Keratinocyte (primary cell): ENCODE measurements around a stretch of chr11.

GRCh38 chr11:64247186-64247770 is 535 bp upstream of the PPP1R14B start:
CAGE:
- cytosol, long polyA minus RNA = no peak
- cytosol, long polyA plus RNA = no peak
- long polyA plus RNA = no peak
- nucleus, long polyA minus RNA = no peak
- nucleus, long polyA plus RNA = start-site peak on the minus strand at chr11:64247353-64247544, 23 and 17 reads in 2 replicates

CAGE:
- cytosol, long polyA minus RNA = no peak
- cytosol, long polyA plus RNA = no peak
- long polyA plus RNA = no peak
- nucleus, long polyA minus RNA = no peak
- nucleus, long polyA plus RNA = no peak
Measured at GRCh38 chr11:64259761-64260636, 8.7 kb downstream of the PLCB3 start.

DNA sequence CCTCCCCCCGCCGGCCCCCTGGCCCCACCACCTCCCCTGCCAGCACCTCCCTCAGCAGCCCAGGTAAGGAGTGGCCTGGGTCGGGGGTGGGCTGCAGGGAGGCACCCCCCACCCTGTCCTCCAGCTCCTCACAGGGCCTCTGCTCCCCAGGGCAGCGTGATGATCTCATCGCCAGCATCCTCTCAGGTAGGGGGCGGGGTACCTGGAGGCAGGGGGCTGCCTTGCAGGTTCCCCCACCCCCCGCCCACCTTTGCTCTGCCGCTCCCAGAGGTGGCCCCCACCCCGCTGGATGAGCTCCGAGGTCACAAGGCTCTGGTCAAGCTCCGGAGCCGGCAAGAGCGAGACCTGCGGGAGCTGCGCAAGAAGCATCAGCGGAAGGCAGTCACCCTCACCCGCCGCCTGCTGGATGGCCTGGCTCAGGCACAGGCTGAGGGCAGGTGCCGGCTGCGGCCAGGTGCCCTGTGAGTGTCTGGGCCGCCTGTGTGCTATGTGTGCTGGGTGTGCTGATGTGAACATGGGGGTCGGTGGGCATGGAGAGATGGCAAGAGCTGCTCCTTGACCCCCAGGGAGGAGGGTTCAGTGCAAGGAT is 13.8 kb downstream of the PLCB3 start:
CAGE:
- cytosol, long polyA minus RNA = no peak
- cytosol, long polyA plus RNA = no peak
- long polyA plus RNA = no peak
- nucleus, long polyA minus RNA = no peak
- nucleus, long polyA plus RNA = no peak

DNA sequence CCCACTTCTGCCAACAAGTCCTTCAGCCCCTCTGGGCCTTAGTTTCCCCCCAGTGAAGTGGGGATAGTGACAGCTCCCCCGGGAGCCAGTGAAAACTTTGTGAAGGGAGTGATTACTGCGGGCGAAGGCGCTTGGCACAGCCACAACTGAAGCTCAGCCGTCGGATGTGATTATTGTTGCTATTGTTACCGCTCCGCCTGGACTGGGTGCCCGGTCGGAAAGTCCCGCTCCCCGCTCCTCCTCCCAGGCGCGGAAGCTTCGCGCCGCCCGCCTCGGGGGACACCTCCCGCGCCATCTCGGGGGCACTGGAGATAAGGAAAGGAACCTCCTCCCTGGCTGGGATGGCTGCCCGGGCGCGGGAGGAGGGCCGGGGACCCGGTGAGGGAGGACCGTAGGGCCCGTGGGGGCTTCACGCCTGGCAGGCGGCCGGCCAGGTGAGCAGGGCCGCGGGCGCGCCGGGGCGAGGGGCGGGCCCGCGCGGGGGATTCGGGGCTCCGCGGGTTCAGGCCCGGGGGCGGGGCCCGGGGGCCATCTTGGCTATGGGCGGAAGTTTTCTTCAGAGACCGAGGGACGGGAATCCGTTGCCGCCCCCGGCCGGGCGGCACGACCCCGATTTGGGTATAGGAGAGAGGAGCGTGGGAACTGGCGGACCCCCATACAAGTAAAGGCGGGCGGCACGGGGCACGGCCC is 556 bp upstream of the GPR137 start:
CAGE:
- cytosol, long polyA minus RNA = start-site peak on the plus strand centred at position 317 of the sequence, 6 bp wide, 7 reads
- cytosol, long polyA plus RNA = no peak
- long polyA plus RNA = start-site peak on the plus strand centred at position 295 of the sequence, 54 bp wide, 73 and 38 reads in 2 replicates
- nucleus, long polyA minus RNA = start-site peak on the plus strand centred at position 409 of the sequence, 315 bp wide, 7 reads
- nucleus, long polyA plus RNA = no peak

GRCh38 chr11:64305349-64305476 is 111 bp upstream of the ESRRA start:
CAGE:
- cytosol, long polyA minus RNA = no peak
- cytosol, long polyA plus RNA = no peak
- long polyA plus RNA = no peak
- nucleus, long polyA minus RNA = no peak
- nucleus, long polyA plus RNA = no peak

DNA sequence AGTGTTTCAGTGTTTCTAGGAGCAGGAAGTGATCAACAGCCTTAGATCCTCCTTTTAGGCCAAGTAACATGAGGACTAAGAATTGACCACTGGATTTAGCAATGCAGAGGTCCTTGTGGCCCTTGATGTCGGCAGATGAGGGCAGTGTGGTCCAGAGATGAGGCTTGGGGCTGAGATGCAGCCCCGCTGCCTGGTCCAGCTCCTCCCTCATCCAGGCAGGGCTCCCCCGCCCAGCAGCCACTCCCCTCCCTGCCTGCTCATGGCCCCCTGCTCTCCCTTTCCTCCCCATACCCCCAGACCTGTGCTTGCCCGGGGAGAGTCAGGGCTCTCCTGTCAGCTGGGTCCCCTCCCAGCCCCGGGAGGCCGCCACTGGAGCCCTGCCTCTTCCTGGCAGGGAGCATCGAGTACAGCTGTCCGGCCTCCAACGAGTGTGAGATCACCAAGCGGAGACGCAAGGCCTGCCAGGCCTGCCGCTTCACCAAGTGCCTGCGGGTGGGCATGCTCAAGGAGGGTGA is 3.7 kb downstream of the TRMT112 start:
CAGE:
- cytosol, long polyA minus RNA = no peak
- cytosol, long polyA plus RNA = no peak
- long polyA plus RNA = no peak
- nucleus, long polyA minus RNA = no peak
- nucleus, long polyA plus RNA = no peak

CAGE:
- cytosol, long polyA minus RNA = no peak
- cytosol, long polyA plus RNA = no peak
- long polyA plus RNA = no peak
- nucleus, long polyA minus RNA = no peak
- nucleus, long polyA plus RNA = no peak
Measured at GRCh38 chr11:64323613-64324339, 5.9 kb downstream of the PRDX5 start.

GRCh38 chr11:64354269-64354488 is 4.8 kb upstream of the RPS6KA4 start:
CAGE:
- cytosol, long polyA minus RNA = no peak
- cytosol, long polyA plus RNA = no peak
- long polyA plus RNA = no peak
- nucleus, long polyA minus RNA = no peak
- nucleus, long polyA plus RNA = no peak

CAGE:
- cytosol, long polyA minus RNA = no peak
- cytosol, long polyA plus RNA = no peak
- long polyA plus RNA = no peak
- nucleus, long polyA minus RNA = no peak
- nucleus, long polyA plus RNA = no peak
Measured at GRCh38 chr11:64500138-64500995, 55.4 kb upstream of the SLC22A11 start.

DNA sequence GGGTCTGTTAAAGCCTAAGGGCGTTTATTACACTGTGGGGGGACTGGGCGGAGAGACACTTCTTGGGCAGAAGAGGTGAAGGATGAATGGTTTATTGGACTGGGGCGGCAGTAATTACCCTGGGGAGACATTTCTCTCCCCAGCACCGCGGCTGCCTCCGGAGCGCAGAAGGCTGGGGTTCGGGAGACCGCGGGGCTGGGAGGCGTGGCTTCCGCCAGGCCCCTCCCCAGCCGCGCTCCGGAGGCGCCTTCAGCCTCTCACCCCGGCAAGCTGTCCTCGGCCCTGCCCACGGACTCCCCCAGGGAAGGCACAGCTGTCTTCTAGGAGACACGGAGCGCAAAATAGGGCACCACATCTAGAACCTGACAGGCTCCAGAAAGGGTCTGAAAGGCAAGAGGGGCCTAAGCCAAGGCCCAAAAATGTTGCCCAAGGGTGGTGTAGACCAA is 47.2 kb downstream of the SLC22A12 start:
CAGE:
- cytosol, long polyA minus RNA = no peak
- cytosol, long polyA plus RNA = no peak
- long polyA plus RNA = no peak
- nucleus, long polyA minus RNA = no peak
- nucleus, long polyA plus RNA = no peak

DNA sequence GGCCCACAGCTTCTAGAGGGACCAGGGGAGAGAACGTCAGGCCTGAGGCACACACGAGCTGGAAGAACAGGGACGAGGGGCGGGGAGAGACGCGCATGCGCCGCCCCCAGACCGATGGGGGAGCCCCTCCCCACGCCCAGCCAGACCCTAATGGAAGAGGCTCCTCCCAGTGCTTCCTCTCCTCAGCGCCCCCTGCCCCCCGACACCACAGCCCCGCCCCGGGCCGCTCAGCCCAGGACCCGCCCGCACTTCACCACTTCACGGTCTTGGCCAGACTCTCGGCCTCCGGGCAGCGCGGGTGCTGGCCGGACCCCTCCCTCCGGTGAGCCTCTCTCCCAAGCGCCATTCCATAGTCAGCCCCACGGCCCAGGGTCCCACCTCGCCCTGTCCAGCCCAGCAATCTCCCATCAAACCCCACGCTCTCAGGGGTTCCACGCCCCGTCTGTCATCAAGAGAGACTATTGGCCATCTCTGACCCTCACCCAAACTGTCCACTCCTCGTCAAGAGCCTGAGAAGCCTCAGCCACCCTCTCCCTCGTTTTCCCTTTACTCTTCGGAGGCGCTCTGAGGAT is 11.6 kb downstream of the NRXN2 start:
CAGE:
- cytosol, long polyA minus RNA = no peak
- cytosol, long polyA plus RNA = no peak
- long polyA plus RNA = no peak
- nucleus, long polyA minus RNA = no peak
- nucleus, long polyA plus RNA = no peak

DNA sequence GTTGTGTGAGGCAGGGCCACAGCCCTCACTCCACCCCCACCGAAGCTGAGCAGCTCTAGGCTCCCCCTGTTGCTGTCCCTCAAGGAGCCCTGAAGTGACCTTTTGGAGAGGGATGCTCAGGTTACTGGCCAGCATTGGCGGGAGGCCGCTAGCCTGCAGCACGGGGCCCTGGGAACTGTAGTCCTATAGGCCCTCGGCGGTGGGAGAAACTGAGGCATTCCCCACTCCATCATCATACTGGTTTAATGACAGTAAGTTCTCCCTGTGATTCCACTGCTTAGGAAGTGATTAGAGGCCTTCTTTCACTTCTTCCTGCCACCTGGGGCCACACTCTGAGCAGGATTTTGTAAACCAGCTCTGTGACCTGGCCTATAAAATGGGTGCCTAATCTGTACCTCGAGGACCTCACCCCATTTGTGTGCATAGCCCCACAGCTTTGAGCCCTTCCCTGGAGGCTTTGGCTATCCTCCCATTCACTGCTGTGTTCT is 729 bp upstream of the PYGM start:
CAGE:
- cytosol, long polyA minus RNA = no peak
- cytosol, long polyA plus RNA = no peak
- long polyA plus RNA = no peak
- nucleus, long polyA minus RNA = no peak
- nucleus, long polyA plus RNA = no peak

DNA sequence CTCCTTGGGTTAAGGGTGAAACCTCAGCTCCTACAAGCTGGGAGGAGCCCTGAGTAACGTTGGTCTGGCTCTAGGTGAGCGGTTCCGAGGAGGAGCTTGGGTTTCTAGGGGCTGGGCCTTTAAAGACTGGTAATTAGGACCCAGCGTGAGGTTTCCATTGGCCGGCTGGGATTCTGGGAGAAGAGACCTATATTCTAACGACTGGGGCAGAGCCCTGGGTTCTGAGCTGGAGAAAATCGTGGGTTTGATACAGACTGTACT is 856 bp upstream of the MAP4K2 start:
CAGE:
- cytosol, long polyA minus RNA = no peak
- cytosol, long polyA plus RNA = no peak
- long polyA plus RNA = no peak
- nucleus, long polyA minus RNA = no peak
- nucleus, long polyA plus RNA = no peak

DNA sequence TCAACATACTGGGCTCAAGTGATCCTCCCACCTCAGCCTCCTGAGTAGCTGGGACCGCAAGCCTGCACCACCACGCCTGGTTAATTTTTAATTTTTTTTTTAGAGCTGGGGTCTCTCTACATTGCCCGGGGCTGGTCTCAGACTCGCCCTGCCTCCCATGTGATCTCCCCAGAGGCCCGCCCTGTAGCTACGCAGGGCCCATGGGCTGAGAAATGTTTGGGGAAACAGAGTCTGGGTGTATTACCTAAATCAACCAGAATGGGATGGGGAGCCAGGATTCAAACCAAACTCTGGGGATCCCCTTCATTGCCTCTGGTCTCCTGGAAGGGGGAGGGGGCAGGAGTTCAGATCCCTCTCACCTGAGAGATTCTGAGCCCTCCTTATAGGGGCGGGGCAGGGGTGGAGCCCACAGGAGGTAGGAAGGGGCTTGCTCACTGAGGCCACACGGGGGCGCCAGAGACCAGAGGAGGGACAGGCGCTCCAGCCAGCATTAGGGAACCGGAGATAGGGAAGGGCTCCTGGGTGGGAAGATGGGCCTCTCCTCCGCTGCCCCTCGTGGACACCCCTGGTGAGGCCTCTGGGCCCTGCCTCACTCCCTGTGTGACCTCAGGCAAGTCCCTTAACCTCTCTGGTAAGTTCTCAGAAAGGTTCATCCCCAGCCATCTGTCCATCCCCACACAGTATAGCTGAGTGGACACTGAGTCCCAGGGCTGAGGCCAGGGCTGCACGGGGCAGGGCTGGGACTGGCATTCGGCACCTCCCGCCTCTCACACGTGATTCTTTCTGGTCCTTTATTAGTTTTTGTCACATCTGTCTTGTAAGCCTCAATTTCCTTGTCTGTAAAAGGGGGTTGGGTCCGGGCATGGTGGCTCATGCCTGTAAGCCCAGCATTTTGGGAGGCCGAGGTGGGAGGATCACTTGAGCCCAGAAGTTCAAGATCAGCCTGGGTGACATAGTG is 2.7 kb upstream of the CDC42BPG start:
CAGE:
- cytosol, long polyA minus RNA = no peak
- cytosol, long polyA plus RNA = no peak
- long polyA plus RNA = no peak
- nucleus, long polyA minus RNA = no peak
- nucleus, long polyA plus RNA = no peak

CAGE:
- cytosol, long polyA minus RNA = no peak
- cytosol, long polyA plus RNA = no peak
- long polyA plus RNA = no peak
- nucleus, long polyA minus RNA = no peak
- nucleus, long polyA plus RNA = no peak
Measured at GRCh38 chr11:64855851-64857070, 11.8 kb upstream of the CDC42BPG start.

DNA sequence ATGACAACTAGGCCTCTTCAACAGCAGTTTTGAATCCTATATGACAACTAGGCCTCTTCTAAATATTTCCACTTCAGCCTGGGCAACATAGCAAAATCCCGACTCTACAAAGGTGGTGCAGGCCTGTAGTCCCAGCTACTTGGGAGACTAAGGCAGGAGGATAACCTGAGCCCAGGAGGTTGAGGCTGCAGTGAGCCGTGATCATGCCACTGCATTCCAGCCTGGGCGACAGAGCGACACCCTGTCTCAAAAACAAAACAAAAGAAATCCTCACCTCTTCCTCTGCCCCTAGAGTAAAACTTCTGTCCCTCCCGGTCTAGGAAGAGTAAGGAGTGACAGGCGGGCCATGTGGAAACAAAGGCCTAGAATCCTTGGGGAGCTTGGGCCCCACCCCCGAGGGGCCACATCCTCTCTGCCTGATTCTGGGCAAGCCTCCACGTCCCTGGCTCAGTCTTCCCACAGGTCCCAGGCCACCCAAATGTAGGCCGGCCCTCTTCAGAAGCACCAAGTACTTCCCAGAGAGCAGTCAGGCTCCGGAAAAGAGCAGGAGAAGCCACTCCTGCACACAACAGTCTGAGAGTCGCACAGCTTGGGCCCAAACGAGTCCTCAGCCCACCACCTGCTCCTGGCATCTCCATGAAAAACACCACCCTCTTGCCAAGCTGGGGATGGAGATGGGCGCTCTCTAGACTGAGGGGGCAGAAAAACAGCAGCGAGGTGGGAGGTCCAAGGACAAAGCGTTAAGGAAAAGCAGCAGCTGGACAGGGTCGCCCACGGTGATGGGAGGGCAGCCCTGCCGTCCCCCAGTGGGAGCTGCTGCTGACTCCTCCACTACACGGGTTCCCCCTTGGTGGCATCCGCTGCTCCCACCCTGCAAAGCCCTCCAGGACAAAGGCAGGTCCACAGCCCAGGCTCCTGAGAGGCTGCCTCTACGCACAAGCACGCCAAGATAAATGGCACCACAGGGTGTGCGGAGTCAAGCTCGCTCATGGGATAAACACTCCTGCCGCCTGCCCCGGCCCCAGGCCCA is 15.5 kb downstream of the EHD1 start:
CAGE:
- cytosol, long polyA minus RNA = no peak
- cytosol, long polyA plus RNA = no peak
- long polyA plus RNA = no peak
- nucleus, long polyA minus RNA = no peak
- nucleus, long polyA plus RNA = no peak

CAGE:
- cytosol, long polyA minus RNA = no peak
- cytosol, long polyA plus RNA = no peak
- long polyA plus RNA = no peak
- nucleus, long polyA minus RNA = no peak
- nucleus, long polyA plus RNA = no peak
Measured at GRCh38 chr11:64864875-64865571, 13.4 kb downstream of the EHD1 start.

GRCh38 chr11:64870368-64871516 is 7.7 kb downstream of the EHD1 start:
CAGE:
- cytosol, long polyA minus RNA = no peak
- cytosol, long polyA plus RNA = no peak
- long polyA plus RNA = no peak
- nucleus, long polyA minus RNA = no peak
- nucleus, long polyA plus RNA = no peak

CAGE:
- cytosol, long polyA minus RNA = no peak
- cytosol, long polyA plus RNA = no peak
- long polyA plus RNA = no peak
- nucleus, long polyA minus RNA = no peak
- nucleus, long polyA plus RNA = no peak
Measured at GRCh38 chr11:64879584-64880212, 1.3 kb upstream of the EHD1 start.

DNA sequence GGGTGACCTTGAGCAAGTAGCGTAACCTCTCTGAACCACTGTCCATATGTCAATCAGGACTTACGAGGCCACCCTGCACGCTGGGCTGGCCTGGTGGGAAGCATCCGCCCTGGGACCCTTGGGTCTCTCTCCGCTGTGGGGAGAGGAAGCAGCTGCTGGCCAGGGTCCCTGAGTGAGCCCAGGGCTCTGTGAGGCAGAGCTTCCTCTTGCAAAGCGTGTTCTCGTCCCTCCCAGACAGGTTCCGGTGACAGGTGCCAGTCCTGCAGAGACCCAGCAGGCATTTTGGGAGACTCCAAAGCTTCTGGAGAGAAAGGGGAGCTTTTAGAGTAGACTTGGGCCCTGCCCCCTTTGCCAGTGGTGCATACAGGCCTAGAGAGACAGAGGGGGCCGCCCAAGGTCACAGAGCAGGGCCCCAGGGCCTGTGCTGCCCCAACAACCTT is 14.1 kb upstream of the EHD1 start:
CAGE:
- cytosol, long polyA minus RNA = no peak
- cytosol, long polyA plus RNA = no peak
- long polyA plus RNA = no peak
- nucleus, long polyA minus RNA = no peak
- nucleus, long polyA plus RNA = no peak